Measurements from ENCODE around the genes GCLM, ARHGAP29 and SLC44A3.

GRCh38 chr1:93661846-93662599 is 19.6 kb downstream of the BCAR3 start:
- PRO-cap = bidirectional peak, plus-strand start at chr1:93662363, minus-strand start at chr1:93662203

- PRO-cap = no peak
Measured at GRCh38 chr1:93703552-93703983, 21.9 kb upstream of the BCAR3 start.

GRCh38 chr1:93730721-93731218 is 49.1 kb upstream of the BCAR3 start:
- PRO-cap = no peak

DNA sequence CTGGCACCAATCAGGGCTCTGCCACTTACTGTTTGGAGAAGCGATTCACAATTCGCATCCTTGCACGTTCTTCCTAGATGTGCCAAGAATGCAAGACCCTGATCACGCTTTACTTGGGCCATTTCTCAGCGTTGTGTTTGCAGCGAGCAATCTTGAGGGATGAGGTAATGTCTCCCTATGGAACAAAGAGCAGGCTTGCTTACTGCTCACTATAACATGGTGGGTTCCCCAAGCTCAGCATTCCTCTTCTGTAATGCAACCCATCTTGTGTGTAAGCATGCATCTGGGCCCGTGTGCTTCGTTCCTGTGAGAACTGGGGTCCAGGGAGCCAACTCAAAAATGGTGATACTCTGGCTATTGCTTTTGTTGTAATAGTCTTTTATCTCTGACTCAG is 33.5 kb downstream of the DNTTIP2 start:
- PRO-cap = no peak

DNA sequence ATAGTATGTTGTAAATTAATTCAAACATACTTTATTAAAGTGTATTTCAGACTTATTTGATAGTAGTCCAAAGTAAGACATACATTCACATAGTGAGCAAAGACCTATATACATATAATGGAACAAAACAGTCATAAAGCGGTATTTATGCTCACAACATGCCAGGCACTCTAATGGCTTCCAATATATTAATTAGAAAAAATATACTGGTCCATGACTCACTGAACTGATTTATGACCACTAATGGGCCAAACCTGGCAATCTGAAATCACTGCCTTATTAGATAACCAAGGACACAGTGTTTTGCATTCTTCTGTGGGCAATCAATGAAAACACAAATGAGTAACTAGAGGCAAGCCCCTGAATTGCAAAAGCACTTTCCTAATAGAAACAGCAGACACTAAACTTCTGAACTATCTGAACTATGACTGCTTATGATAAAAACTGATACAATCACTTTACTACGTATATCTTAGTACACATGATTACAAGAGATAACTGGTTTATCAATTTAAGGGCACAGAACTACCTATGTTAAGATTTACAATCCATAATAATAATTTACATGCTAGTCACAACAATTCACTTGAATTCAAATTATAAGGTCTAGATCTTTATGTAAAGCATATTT is 3.5 kb downstream of the GCLM start:
- PRO-cap = no peak

- PRO-cap = bidirectional peak, plus-strand start at chr1:93909599, minus-strand start at chr1:93909430
Measured at GRCh38 chr1:93909132-93910110, at the start of gene GCLM. GCLM (minus strand) TSS chr1:93909430.

DNA sequence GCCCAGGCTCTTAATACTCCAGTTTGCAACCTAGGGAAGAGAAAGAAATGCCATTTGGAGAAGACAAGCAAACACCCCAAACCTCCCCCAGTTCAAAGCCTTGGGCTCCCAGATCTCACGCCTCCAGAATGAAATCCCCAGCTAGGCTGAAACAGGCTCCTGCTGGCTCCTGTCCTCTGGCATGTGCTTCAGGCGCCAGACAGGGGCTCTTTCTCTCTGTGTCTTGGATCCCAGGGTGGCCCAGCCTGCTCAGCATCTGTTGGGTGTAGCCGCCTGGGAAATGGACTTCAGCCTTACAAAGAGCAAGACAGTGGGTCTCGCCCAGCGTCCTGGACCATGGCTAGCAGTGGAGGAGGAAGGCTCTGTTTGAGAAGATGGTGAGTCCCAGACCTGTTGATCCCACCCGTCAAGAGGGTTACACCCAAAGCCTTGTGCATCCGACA is 92.8 kb upstream of the GCLM start:
- PRO-cap = no peak

GRCh38 chr1:94039936-94040413 is 81.0 kb downstream of the ABCA4 start:
- PRO-cap = no peak

DNA sequence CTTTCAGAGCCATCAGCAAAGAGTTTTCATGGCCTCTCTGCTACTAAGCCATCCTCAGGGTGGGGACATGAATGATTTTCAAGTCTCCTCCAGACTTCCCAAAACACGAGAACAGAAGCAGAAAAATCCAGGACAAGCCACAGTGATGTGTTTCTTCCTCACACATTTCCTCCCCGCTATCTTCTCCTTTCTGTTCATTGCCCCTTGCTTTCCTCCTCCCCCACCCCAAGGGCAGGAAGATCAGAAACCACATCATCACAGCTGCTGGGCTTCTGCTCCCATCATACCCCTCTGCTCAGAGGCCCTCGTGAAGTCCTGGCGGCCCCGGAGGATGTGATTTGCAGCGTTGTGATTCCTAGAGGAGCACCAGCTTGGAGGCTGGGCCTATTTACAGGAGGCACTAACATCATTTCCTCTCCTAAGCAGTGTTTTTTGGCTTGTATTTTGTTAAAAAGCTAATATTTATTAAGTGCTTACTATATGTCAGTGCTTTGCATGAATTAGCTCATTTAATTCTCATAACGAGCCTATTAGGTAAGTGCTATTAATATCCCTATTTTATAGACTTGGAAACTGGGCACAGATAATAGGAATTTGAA is 47.8 kb downstream of the ABCA4 start:
- PRO-cap = no peak

- PRO-cap = no peak
Measured at GRCh38 chr1:94091947-94092397, 29.0 kb downstream of the ABCA4 start.

- PRO-cap = no peak
Measured at GRCh38 chr1:94115909-94116834, 4.8 kb downstream of the ABCA4 start.

- PRO-cap = no peak
Measured at GRCh38 chr1:94177435-94178434, 56.8 kb upstream of the ABCA4 start.

DNA sequence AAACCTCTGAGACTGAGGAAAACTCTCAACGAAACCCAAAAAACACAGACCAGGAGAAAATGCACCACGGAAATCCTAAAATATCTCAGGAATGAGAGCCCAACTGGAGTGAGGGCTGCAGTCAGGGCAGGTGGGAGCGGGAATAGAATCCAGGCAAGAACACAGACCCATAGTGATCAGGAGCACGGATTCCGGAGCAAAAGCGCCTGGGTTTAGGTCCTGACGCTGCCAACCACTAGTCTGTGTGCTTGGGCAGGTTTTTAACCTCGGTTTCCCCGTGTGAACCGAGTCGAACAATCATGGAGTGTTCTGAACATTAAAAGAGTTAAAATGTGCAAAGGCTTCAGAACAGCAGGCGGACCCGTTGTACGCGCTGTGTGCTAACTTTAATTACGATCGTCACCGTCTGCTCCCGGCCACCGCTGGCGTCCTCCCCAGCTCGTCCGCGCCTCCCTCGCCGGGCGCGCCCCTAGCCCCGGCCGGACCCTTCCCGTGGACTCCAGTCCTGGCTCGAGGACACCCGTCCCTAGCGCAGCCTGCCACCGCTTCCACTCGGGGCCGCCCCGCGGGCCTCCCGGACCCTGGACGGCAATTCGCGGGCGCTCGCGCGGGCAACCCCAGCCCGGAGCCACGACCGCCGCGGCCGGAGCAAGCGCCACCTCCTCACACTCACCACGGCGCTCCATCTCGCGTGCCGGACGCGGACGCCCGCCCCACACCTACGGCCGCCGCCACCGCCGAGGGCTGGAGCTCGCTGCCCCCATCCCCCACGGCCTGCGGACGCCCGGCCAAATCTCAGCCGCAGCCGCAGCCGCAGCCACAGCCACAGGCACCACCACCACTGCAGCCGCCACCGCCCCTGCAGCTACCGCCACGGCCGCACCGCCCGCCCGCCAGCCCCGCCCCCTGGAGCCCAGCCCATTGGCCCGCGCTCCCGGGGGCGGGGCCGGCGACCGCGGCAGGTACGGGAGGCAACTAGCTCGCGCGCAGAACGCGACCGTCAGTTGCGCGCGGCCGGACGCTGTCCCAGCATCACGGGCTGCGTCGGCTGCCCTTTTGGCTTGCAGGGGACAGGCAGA is at the start of gene ARHGAP29:
Gene ARHGAP29, minus strand, starts transcription at position 843 of the 1,079 bp plus-strand sequence.
- PRO-cap = bidirectional peak, plus-strand start at position 1,003 of the sequence, minus-strand start at position 843 of the sequence

DNA sequence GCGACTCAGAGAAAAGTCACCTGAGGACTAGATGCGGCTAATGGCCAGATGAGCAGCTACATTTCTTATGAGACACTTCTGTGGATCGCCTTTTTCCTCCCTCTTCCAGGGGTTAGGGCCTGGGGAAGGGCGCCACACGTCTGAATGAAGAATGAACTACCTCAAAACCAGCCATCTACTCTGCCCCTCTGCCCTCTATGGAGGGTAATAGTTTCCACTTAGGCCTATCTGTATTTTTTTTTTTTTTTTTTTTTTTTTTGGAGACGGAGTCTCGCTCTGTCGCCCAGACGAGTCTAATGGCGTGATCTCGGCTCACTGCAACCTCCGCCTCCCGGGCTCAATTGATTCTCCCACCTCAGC is 417 bp upstream of the ARHGAP29 start:
- PRO-cap = no peak

- PRO-cap = no peak
Measured at GRCh38 chr1:94350427-94350947, 67.7 kb upstream of the ABCD3 start.

- PRO-cap = no peak
Measured at GRCh38 chr1:94475286-94476152, 57.3 kb downstream of the ABCD3 start.

- PRO-cap = no peak
Measured at GRCh38 chr1:94538031-94538735, 3.4 kb downstream of the F3 start.

GRCh38 chr1:94654098-94654405 is 112.5 kb upstream of the F3 start:
- PRO-cap = no peak

DNA sequence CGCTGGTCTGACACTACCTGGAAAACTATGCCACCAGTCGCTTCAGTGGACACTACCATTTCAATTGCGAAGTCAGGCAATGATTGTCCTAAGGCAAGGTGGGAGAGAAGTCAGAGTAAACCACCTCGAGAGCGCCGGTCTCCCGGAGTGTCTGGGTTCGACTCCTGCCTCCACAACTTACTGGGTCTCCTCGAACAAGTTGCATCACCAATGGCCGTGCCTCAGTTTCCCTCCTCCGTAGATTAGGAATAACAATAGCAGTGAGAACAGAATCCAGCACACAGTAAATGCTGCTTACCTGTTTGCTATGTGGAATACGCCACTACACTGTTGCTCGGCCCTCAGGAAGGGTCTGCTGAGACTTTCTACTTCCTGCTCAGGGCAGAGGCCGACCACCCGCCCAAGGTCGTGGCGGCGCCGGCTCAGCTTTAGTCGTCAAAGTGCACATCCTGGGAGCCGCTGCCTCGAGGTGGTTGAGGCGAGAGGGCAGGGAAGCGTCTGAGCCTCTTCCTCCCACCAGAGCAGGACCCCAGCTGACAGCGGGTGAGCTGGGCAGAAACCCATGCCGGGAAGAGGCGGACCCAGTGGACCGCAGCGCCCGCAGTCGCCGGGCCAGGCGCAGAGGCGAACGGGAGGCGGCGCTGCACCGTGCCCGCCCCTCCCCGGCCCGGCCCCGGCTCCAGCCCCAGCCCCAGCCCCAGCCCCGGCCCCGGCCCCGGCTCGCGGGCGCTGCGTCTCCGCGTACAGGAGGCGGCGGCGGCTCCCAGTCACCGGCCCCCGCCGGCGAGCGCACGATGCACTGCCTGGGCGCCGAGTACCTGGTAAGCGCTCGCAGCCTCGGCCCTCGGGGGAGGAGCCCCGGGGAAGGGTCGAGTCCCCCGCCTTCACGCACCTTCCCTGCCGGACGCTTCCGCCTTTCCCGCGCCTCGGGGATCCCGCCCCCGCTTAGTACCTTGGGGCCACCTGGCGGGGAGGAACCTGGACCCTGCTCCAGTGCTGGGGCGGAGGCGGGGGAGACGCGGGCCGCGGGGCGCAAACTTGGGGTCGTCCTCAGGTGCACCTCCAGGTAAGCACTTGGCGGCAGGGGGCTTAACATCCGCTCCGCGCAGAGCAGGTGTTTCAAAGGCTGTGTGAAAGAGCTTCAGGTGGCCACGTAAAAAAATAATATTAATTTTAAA is at the start of gene SLC44A3:
Gene SLC44A3, plus strand, starts transcription at position 700 of the 1,178 bp plus-strand sequence.
- PRO-cap = bidirectional peak, plus-strand start at position 621 of the sequence, minus-strand start at position 816 of the sequence; bidirectional peak, plus-strand start at position 993 of the sequence, minus-strand start at position 899 of the sequence

- PRO-cap = no peak
Measured at GRCh38 chr1:94892799-94893406, 34.0 kb downstream of the CNN3 start.